ENCODE data around the genes ISL1, ARL15 and GPX8.

GRCh38 chr5:43615687-43616300, 12.8 kb downstream of the NNT start:
- RRBS: no CpG with 5 or more reads among the region's 5 CpGs

GRCh38 chr5:43699816-43700401, 96.9 kb downstream of the NNT start:
- RRBS: no CpG with 5 or more reads among the region's 1 CpG

GRCh38 chr5:50365649-50366321, 75.3 kb downstream of the EMB start:
- RRBS: no CpG with 5 or more reads among the region's 8 CpGs

- RRBS: no CpG with 5 or more reads among the region's 5 CpGs
These were observed 112.5 kb upstream of the EMB start for GRCh38 chr5:50553436-50554205.

GRCh38 chr5:50667702-50668197, 1.3 kb downstream of the PARP8 start:
- RRBS: 1% methylated on average over 7 of the region's 34 CpGs

GRCh38 chr5:51382683-51383630, at the start of gene ISL1:
Gene ISL1 (plus strand): TSS chr5:51383448.
- RRBS: 1% methylated on average over 27 of the region's 82 CpGs

DNA sequence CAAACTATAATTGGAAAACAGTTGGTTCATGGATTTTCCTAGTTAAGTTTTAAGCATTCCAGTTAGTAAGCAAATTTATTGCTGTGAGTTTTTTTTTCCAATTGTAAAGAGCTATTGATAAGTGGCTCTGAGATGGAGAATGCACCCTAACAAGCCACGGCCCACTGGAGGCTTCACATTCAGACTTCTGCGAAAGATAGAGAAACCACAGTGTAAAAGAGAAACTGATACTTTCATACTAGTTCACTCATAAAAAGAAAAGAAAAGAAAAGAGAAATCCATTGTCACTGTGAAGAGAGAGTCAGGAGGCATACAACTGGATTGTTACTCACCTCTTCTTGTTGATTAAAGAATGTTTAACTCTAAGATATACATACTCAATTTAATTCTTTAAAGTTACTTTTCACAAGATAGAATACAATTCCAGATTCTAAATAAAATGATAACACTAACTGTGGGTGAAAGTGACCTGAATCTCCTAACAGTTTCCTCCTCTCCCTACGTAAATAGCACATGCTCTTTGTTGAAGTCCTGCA, 16.0 kb upstream of the ITGA1 start:
- RRBS: no CpG with 5 or more reads among the region's 3 CpGs

GRCh38 chr5:52840080-52840673, 52.5 kb downstream of the ITGA1 start:
- RRBS: no CpG with 5 or more reads among the region's 9 CpGs

DNA sequence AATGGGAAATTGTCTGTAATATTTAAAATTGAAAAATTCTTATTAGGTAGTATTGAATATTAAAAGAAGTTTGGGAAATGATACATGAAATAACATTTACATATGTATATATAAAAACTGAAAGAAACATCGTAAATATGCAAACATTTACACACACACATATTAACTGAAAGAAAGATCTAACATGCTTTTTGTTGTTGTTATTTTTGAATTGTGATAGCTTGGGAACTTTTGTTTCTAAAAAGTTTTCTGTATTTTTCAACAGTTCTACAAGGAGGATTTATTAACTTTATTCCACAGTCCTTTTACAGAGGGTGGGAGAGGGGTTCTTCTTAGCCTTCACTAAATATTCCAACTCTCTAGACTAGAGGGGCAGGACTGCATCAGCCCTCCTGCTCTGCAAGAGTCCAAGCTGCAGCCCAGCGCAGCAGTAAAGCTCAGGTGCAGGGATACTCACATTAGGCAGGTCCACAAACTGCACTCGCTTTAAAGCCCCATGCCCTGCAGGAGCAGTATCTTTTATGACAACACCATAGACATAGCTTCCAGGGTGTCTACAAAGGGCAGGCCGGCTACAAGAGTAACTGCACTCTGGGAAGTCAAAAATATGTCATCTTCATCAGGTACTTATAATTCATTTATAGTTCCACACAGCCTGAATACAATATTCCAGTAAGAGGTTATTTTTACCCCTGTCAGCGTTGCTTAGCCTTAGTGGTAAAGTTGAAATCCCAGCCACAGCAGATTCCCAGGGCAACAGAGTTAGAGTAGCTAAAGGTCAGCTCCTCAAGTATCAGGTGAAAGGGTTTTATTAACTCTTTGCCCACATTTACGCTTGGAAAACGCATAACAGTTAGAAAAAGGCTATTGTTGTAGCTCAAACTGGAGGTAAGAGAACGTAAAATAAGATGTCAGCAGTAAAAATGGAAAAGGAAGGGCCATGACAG, 82.5 kb upstream of the ITGA2 start:
- RRBS: no CpG with 5 or more reads among the region's 8 CpGs

GRCh38 chr5:53926600-53927213, 366.3 kb downstream of the NDUFS4 start:
- RRBS: no CpG with 5 or more reads among the region's 5 CpGs

DNA sequence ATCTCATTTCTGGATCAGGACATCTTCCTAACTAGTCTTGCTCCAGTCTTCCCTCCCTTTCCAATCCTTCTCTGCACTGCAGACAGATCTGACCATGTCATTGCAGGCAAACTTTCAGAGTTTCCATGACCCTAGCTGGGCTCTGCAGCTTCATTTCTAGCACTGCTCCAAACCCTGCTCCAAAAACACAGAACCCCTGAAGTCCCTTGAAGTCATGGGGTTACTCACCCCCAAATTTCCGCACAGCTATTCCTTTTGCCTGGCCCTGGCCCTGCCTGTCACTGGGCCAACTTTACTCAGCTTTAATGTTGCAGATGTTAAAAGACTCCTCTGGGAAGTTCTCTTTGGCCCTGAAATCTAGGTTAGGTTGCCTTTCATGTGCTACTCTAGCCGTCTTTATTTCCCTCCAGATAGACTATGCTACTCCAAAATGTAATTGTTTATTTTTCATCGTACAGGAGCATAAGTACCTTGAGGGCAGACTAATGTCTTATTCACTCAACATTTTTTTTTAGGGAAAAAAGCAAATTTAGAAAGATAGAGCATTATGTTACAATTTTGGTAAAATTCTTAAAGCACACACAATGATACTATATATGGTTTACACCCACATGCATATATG, 9.5 kb downstream of the ARL15 start:
- RRBS: no CpG with 5 or more reads among the region's 3 CpGs

GRCh38 chr5:54309539-54310631, at the start of gene ARL15:
Gene ARL15 (minus strand): TSS chr5:54310573.
- RRBS: 3% methylated on average over 14 of the region's 61 CpGs

GRCh38 chr5:54523976-54524538, 6.5 kb downstream of the SNX18 start:
- RRBS: no CpG with 5 or more reads among the region's 8 CpGs

GRCh38 chr5:54646656-54647091, 129.1 kb downstream of the SNX18 start:
- RRBS: no CpG with 5 or more reads among the region's 7 CpGs

GRCh38 chr5:55159791-55160445, at the start of gene GPX8:
Gene GPX8 (plus strand): TSS chr5:55160171.
- RRBS: under 1% methylated on average over 3 of the region's 10 CpGs

DNA sequence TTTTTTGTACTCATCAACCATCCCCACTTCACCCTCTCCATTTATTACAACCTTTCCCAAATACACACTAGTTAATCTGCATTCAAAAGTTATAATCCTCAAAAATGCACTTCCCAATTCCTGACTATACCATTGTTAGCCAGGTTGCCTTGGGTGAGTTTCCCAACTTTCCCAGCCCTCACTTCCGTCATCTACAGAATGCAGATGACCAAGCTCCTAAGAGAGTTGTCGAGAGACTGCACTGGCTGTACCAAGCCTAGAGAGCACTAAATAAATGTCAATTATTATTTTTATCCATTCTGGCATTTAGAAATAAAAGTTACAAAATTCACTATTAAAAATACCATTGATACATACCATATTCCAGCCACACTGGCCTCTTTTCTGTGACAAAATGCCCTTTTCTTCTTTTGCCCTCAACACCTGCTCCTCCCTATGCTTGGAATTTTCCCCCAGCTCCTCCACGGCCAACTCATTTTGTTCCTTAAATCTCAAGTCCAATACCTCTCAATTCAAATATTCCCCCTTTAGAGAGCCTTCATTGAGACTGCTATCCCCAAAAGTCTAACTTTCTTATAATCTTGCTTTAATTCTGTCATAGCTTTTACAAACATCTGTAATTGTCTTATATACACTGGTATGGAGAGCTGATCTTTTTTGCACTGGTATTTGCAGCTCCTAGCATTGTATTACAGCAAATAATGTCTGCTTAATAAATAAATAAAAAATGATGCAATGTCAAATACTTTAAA, 11.2 kb downstream of the PLPP1 start:
- RRBS: no CpG with 5 or more reads among the region's 3 CpGs

GRCh38 chr5:55568633-55569212, 34.0 kb upstream of the PLPP1 start:
- RRBS: no CpG with 5 or more reads among the region's 11 CpGs

- RRBS: no CpG with 5 or more reads among the region's 3 CpGs
These were observed 76.0 kb downstream of the SLC38A9 start for GRCh38 chr5:55636067-55636653.

- RRBS: no CpG with 5 or more reads among the region's 25 CpGs
These were observed 71.5 kb downstream of the IL6ST start for GRCh38 chr5:55922987-55923950.

Data from SK-N-MC (cell line).